Smooth muscle cell (in vitro differentiated cells): ENCODE data around the genes PHF12, NUFIP2 and ABHD15.

GRCh38 chr17:28807971-28808619, 34.5 kb downstream of the FAM222B start:
- RAMPAGE, long total RNA, result no peak

GRCh38 chr17:28878566-28879300, 18.8 kb downstream of the FLOT2 start:
- RAMPAGE, long total RNA, result no peak

DNA sequence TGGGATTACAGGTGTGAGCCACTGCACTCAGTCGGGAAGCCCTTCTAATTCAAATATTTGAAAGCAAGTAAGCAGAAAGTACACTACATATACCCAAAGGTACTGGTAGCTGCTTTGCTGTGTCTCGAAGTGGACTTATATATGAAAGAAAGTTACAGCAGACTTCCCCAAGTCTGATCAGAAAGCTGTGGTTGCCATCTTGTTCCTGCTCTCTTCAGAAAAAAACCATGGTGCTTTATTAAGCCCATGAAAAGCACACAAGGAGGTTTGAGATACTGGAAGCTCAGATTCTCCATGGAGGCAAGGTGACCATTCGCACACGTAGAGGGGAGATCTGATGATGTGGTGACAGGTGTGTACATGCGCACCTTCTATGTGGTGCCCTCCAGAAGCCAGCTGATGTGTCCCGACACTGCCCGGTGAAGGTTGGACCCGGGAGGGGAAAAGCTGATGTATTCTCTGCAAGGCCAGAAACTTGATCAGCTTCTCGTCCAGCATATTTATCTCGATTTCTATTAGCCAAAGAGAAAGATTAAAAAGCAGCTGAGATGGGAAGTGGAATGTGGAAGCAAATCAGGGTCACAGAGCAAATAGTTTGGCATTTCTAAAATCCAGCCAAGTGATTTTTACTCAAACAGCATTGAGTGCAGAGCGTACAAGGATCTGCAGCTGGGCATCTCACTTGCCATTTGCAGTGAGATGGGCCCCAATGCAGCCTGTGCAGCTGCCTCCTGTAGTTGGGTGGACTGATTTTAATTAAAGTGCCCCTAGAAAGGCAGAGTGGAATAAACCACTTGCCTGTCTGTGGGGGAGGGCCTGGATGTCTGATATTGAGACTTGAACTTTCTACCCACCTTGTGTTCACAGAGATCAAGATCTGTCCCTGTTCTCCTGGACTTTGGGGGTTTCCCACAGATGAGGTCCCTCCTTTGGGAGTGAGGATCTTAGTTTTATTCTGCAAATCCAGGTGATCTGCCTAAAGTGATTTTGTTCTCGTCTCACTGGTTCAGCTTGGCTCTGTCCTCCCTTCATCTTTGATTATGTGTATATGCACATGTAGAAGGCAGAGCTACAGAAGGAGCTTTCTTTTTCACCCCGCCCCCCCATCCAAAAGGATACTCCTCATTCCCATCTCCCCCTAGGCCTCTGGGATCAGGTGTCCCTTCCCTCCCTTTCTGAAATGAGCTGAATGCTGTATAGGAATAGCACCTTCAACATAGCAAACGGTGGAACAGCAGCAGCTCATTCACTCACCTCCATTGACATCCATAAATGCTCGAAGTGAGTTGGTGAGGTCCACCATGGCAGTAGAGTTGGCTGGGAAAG, 7.4 kb upstream of the DHRS13 start:
- RAMPAGE, long total RNA, result no peak

DNA sequence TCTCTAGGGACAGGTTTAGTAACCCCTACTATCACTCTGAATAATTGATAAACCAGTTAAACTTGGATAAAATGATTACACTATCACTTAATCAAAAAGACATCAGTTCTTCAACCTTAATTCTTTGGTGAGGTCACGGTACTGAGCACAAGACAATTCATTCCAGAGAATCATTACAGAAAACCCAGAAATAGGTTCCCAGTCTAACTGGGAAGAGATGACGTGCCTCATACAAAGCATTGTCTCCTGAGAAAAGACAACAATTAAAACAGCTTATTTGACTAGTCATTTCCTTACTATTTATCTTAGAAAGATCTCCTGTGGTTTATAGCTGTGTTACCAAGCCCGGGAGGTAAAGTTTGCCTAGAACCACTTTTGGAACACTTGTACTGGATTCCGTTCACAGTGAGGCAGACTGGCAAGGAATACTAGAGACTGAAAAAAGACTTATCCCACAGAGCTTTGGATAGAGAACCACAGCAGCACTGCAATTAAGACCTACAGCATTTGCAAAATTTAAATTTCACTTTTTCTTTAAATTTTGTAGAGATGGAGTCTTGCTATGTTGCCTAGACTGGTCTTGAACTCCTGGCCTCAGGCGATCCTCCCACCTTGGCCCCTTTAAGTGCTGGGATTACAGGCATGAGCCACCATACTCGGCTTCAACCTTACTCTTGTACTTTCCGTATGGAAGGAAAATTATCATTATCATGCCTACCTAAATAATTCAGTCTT, 5.0 kb downstream of the PHF12 start:
- RAMPAGE, long total RNA, result no peak

- RAMPAGE, long total RNA, result no peak
These were observed 1.8 kb downstream of the PHF12 start for GRCh38 chr17:28949643-28949857.

GRCh38 chr17:28951144-28952045, at the start of gene PHF12:
PHF12 (minus strand) TSS chr17:28951518.
- RAMPAGE, long total RNA, result no peak

DNA sequence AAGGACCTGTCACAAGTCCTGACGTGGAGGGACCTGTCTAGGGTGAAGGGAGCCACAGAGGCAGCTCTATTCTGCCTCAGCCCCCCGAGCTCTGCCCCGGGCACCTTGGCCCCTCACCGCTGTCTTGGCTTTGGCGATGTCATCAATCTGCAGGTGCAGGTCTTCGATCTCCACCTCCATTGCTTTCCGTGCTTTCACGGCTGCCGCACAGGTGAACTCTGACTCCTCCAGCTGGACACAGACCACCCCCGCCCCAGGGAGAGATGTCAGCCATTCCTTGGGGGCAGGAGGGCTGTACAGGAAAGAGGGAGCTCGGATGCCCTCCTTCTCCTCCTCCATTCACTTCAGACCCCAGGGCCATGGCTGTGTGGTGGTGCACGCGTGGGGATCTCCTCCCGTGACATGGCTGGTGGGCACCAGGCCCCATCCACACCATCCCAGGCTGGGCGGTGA, 49.3 kb downstream of the PIPOX start:
- RAMPAGE, long total RNA, result no peak

DNA sequence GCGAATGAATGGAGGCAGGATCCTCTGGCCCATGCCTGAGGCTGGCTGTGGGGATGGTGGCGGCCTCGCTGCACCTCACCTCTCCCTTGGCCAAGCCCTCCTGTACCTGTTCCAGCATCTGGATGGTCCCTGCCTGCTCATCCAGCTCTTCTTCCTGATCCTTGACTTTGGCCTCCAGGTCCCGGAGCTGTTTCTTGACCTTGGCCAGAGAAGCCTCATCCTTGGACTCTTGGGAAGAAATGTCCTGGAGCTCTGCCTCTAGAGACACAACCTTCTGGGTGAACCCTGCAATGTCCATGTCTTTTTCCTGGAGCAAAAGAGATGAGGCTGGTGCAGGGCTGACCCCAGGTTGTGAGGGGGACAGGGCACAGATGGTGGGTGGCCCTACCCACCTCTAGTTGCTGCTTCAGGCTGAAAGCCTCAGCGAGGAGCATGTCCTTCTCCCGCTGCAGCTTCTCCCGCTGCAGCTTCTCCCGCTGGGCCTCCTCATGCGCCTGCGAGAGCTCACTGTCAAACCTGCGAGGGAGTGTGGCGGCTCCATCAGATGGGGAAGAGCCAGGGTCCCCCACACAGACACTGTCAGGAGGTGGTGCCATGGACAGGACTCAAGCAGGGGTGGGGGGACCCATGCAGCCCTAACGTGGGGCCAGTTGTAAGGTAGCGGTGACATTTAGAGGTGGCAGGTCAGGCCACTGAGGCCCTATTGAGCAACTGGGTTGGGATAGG, 51.8 kb downstream of the PIPOX start:
- RAMPAGE, long total RNA, result no peak

DNA sequence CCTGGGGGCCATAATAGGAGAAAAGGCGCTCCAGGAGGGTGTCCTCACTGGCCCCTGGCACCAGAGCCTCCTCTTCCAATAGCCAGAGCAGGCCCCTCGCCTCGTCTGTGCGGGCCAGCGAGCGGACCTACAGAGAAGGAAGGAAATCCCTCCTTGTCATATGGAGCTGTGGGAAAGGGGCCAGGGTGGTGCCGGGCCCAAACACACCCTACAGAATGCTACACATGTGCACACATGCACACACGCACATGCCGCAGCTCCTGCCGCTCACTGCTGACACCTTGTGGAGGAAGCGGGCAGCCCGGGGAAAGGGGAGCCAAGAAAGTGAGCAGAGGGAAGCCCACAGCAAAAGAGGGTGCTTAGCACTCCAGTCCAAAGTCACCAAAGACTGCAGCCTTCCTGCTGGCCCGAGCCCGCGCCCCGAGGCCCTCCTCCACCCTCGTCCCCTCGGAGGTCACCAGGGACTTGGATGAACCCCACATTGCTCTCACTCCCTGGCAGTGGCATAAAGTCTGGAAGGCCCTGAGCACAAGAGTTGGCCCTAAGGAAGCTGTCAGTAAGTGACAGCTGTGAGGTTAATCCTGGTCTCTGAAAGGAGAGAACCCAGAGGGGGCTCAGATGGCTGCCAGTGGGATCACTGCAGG, 68.3 kb downstream of the MYO18A start:
- RAMPAGE, long total RNA, result no peak

DNA sequence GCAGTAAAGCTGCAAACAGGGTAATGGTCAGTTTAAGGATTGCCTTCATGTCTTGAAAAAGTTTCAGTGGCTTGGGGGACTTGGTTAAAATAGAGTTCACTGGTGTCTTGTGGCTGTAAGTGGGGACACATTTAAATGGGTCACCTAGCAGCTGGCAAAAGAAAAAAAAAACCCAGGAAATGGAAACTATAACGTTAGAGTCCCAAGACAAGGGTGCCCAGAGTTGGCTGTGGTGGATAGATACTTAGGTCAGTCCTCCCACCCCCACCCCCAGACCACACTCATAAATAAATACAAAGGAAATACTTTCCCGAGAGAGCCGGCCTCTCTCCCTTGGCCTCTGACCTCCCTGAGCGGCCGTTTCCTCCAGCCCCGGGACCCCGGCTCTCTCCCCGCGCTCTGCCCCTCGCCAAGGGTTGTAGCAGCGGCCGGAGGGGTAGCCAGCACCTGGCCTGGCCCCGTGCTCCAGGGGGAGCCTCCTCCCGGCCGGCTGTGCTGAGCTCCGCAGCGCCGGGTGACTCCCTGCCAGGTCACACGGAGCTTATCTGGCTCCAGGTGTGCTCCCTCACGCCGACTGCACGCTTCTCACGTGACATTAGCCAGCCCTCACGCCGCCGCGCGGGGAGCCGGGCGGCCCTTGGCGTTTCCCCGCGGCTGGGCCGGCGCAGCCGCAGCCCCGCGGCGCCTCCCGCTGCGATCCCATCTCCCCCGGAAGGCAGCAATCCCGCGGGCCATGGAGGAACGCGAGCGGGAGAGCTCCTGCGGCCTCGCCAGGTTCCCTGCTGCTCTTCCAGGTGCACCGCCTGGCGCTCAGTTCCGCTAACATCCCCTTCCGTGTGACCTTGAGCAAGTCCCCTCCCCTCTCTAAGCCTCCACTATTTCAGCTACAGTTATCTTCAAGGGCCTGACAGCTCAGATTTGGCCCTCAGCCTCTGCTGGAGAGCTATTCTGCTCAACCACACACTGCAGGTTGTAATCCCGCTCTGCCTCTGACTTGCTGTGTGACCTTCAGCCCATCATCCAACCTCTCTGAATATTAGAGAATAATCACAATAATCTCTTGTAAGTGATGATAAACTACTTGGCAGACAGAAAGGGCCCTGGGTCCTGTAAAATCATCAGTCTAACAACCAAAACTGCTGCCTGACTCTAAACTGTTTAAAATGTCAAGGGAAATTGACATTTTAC, 3.6 kb downstream of the MYO18A start:
- RAMPAGE, long total RNA, result no peak

DNA sequence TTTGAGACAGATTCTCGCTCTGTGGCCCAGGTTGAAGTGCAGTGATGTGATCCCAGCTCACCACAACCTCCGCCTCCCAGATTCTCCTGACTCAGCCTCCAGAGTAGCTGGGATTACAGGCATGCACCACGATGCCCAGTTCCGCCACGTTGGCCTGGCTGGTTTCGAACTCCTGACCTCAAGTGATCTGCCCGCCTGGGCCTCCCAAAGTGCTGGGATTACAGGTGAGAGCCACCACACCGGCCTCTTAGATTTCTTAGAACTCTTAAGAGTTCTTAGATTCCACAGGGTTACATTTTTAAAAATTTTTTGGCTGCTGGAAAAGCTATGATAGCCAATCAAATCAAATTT, 4.0 kb downstream of the NUFIP2 start:
- RAMPAGE, long total RNA, result no peak

DNA sequence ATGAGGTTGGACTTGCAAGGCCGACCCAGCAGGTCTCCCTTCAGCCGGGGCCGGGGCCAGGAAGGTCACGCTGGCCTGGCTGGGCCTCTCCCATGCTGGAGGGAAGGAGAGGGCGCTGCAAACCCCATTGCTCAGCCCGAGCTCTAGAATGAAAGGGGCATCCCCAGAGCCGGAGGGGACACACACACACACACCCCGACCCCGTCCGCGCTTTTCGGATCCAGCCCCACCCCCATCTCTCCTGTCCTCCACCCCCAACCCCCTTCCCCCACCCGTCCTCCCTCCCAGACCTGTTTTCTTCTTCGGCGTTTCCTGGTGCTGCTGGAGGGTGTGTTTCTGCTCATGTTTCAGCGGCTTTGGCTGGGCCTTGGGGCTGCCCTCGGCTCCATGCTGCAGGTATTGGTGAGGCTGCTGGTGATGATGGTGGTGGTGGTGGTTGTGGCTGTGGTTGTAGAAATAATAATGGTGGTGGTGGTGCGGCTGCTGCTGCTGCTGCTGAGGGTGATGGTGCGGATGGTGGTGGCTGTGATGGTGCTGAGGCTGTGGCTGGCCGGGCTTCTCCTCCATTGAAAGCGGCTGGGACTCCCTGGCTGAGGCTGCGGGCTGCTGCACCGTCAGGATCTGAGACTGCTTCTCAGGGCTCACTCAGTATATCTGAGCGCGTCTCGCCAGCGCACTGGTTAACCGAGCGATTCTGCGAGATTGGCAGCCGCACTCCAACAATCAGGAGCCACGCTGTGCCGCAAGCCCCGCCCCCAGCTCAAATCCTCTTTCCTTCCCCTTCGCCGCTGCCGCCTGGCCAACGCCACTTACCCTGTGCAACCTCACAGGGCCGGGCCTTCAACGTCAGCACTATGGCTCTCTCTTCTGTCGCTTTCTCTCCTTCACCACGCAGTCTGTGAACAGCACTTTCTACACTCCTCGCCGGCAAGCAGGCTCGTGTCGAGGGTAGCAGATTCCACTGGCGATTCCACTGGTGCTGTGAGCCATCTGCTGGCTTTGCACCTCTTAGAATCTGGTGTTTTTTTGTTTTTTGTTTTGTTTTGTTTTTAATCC, at the start of gene NUFIP2:
Gene NUFIP2 (minus strand): TSS at position 656 of the 1,056 bp plus-strand sequence.
- RAMPAGE, long total RNA, result start-site peak on the minus strand centred at position 626 of the sequence, 8 bp wide, 1,565 and 1,309 reads in 2 replicates

- RAMPAGE, long total RNA, result no peak
These were observed 198 bp upstream of the TAOK1 start for GRCh38 chr17:29390043-29390286.

DNA sequence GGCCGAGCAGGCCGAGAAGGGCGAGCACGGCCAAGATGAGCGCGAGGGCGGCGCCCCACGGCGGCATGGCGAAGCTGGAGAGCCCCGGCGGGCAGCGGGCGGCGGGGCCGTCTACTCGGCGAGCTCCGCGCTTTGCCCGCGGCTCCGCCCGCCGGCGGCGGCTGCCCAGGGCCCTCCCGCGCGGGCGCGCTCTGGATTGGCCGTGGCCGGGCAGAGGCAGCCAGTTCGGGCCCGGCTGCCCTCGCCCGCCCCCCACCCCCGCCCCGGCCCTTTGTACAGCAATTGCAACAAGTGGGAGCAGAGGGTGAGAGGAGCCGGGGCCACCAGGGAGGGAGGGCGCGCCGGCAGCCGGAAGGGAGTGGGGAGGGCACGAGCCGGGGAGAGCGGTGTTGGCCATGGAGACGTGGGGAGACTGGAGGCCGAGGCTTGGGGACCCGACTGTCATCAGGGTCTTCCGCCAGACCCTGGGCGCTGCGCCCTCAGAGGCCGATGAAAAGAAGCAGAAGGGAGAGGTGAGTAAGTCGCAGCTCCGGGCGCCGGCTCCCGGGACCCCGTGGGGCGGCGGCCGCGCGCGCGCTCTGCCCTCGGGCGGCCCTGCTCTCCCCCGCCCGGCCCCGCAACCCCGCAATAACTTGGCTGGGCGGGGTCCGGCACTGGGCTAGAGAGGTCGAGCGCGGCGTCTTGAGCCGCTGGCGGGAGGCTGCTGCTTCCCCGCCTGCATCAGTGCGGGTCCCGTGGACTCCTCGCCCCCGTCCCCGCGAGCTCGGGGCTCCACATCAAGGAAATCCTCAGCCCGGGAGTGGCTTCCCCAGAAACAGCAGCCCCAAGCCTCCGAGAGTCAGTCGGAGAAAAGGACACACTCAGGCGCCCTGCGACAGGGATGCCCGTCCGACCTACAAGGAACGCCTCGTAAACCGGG, at the start of gene ABHD15:
Gene ABHD15 (minus strand): TSS at position 138 of the 919 bp plus-strand sequence.
- RAMPAGE, long total RNA, result no peak

DNA sequence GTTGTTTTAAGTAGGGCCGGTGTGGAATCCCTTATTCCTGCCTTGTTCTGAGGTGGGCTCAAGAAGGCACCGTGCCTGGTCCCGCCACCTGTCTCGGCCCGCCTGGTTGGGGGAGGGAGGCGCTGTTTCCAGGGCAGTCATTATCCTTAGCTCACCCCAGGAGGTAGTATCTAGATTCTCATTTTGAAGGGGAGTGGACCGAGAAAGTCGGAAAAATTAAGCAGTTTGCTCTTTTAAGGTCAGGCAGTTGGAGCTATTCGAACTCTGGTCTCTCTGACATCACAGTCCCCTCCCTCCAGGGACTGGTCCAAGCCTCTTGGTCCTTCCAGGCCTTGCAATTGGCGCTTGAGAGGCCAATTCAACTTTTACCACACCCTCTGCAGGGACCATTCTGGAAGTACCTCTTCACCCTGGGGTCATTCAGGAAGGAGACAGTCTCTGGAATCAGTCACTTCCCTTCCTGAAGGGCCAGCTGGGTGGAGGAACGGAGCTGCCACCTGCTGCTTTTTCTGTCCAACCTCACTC, 830 bp upstream of the ANKRD13B start:
- RAMPAGE, long total RNA, result no peak

- RAMPAGE, long total RNA, result no peak
These were observed 8.7 kb downstream of the CORO6 start for GRCh38 chr17:29613966-29614478.

GRCh38 chr17:29726649-29727532, 104.2 kb upstream of the CORO6 start:
- RAMPAGE, long total RNA, result no peak

GRCh38 chr17:29752626-29753213, 130.0 kb upstream of the CORO6 start:
- RAMPAGE, long total RNA, result no peak

GRCh38 chr17:29760710-29761796, 138.3 kb upstream of the CORO6 start:
- RAMPAGE, long total RNA, result no peak

DNA sequence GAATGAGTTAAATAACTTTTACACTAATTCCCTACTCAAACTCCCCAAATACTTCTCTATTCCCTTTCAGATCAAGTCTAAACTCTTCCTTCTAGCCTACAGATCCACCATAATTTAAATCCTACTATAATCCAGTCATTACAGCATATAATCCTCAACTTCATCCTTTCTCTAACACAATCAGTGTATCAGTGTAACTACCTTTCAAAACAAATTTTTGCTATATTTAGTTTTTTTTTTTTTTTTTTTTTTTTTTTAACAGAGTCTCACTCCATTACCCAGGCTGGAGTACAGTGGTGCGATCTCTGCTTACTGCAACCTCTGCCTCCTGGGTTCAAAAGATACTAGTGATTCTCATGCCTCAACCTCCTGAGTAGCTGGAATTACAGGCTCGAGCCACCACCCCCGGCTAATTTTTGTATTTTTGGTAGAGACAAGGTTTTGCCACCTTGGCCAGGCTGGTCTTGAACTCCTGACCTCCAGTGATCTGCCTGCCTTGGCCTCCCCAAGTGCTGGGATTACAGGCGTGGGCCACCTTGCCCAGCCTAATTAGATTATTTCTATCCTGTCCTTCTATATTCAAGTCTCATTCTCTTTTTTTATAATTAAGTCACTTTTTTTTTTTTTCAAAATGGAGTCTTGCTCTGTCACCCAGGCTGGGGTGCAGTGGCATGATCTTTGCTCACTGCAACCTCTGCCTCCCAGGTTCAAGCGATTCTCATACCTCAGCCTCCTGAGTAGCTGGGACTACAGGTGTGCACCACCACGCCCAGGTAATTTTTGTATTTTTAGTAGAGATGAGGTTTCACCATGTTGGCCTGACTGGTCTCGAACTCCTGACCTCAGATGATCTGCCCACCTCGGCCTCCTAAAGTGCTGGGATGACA, 147.4 kb upstream of the CORO6 start:
- RAMPAGE, long total RNA, result no peak